Left ventricle myocardium (tissue), 1 donor: ENCODE data around the genes SMARCE1, KRT40 and KRTAP9-6.

DNA sequence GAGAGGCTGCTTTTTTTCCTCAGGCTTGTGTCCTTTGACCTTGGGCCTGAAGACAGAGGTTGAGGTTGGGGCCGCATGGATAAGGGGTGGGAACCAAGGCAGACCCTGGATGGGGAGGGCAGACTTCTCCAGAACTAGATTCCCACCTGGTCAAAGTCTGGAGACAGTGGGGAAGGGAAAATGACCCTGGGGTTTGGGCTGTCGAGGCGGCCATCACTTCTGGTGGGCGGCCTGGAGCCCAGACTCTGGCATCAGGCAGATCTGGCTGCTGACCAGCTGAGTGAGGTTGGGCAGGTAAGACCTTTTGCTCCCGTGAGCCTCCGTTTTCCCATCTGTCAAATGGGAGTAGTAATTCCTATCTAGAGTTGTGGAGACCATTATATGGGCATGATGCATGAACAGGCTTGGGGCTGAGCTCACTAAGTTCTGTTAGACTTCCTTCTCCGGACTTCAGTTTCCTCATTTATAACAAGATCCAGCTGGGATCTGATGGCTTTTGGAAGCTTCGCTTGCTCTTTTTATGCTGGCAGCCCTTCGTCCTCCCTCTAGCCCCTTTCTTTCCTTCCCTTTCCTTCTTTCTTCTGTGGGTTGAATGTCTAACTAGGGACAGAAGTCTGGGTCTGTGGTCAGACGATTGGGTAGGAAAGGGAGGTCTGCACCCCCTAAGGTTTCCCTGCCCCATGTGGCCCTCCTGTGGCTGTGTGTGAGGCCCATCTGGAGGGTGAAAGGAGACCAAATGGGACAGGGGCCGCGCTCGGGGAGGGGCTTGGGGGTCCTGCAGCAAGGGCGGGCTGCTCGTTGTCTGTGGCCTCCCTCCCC, 18.1 kb downstream of the IGFBP4 start:
- PRO-cap: no peak

DNA sequence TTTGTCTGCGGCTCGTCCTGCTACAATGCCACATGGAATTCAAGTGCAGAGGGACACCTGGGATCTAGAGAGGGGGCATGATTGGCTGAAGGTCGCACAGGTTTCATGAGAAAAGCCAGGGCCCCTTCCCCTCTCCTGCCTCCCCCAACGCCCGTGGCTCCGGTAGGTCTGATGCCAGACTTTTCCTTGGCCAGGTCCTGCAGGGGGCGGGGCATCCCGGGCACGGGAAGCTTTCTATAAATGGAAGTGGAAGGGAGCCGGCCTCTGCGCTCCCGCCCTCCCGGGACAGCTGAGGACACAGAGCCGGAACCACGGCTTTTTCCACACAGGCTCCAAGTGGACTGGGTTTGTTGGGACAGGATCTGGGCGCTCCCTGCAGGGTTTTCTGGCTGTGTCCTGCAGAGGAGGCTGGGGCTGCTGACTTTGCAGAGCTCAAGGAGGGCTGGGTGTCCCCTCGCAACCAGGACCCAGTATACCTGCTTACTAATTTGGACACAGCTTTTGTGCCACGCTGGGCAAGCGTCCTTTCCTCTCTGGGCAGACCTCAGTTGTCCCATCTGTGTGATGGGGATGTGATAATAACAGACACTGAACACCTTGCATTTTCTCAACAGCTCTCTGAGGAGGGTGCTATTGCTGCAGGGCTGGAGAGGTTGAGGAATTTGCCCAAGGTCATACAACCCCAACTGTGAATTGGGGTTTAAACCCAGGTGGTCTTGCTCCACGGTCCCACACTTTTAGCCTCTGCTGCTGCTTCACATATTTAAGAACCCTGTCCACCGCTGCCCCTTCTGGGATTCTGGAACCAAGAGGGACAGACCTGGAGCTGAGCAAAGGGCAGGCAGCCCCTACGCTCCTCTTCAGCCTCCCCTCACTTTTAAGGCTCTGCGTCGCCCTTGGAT, 1.7 kb downstream of the TNS4 start:
- PRO-cap: bidirectional peak, plus-strand start at position 326 of the sequence, minus-strand start at position 208 of the sequence

- PRO-cap: no peak
Observed at GRCh38 chr17:40509964-40510860, 8.8 kb upstream of the TNS4 start.

- PRO-cap: no peak
Observed at GRCh38 chr17:40526552-40527027, 25.2 kb upstream of the TNS4 start.

DNA sequence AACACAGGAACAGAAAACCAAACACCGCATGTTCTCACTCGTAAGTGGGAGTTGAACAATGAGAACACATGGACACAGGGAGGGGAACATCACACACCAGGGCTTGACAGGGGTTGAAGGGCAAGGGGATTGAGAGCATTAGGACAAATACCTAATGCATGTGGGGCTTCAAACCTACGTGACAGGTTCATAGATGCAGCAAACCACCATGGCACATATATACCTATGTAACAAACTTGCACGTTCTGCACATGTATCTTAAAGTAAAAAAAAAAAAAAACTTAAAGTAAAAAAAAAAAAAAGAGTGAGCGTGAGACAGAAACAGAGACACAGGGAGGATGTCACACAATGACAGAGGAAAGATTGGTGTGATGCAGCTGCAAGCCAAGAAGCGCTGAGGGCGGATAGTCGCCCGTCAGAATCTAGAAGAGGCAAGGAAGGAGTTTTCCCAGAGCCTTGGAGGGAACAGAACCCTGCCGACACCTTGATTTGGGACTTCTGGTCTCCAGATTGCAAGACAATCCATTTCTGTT, 27.4 kb upstream of the TNS4 start:
- PRO-cap: no peak

- PRO-cap: no peak
Observed at GRCh38 chr17:40532295-40533078, 31.1 kb upstream of the TNS4 start.

GRCh38 chr17:40551763-40552703, 13.2 kb downstream of the CCR7 start:
- PRO-cap: no peak

- PRO-cap: unidirectional peak, plus-strand start at chr17:40553998; bidirectional peak, plus-strand start at chr17:40554048, minus-strand start at chr17:40554043
Observed at GRCh38 chr17:40553354-40554182, 11.7 kb downstream of the CCR7 start.

- PRO-cap: no peak
Observed at GRCh38 chr17:40557527-40558265, 7.6 kb downstream of the CCR7 start.

DNA sequence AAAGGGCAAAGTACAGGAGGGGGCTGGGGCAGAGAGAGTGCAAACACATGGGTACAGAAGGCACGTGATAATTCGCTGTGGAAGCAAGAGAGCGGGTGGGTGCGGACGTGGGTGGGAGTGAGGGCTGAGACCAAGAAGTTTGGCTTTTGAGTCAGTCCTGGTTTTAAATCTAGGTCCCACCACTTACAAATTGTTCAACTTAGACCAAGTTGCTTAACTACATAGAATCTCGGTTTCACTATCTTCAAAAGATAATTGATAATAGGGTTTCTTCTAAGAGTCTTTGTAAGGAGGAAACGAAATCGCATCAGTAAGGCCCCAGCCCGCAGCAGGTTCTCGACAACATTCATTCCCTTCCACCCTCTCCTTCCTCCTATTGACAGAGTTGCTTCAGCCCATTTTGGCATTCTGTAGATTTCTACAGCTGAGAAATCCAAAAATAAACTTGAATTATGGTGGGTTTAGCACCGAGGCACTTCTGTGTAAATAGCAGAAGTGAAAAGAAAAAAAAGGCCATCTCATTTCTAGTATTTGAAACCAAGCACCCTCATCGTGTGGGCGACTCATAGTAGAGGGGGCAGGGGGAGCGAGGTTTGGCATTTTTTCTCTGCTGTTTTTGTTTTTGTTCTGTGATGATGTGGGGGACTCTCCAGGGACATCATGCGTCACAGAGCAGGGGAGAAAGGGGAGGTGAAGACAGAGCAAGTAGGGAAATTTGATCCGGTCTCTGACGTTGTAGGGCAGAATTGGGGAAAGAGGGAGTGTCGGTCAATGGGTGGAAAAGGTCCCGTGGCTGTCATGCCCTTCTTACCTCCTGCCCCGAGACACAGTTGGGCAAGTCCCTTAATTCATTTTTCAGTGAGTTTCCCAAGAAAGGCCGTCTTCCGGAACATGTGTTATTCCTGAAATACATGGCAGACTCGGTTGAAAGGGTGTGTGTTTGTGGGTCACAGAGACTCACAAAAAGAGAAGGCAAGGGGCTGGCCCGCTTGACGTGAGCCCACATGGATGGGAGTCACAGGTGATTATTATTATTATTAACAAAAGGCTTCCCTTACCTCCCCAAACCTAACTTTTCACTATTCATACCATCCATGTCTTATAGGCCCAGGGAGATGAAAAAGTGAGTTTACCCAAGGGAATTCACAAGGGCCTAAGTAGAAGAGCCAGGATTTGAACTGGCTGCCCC, 33.8 kb upstream of the CCR7 start:
- PRO-cap: no peak

GRCh38 chr17:40604198-40604647, 39.0 kb upstream of the CCR7 start:
- PRO-cap: no peak

GRCh38 chr17:40630632-40631233, 16.9 kb downstream of the SMARCE1 start:
- PRO-cap: no peak

DNA sequence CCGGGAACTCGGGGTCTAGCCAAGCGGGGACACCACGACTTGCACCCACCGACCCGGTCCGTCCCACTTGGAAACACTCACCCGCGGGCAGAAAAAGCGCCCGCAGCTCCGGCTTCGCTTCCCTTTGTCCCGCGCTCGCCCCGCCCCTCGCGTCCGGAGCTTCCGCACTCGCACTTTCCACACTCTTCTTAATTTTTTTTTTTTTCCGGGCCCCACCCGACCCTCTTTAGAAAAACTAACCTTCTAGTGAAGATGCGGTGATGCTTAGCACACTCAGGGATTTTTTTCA, at the start of gene SMARCE1:
TSS of gene SMARCE1 (minus strand) at position 127 of the 289 bp plus-strand sequence.
- PRO-cap: bidirectional peak, plus-strand start outside the sequence, minus-strand start at position 126 of the sequence

DNA sequence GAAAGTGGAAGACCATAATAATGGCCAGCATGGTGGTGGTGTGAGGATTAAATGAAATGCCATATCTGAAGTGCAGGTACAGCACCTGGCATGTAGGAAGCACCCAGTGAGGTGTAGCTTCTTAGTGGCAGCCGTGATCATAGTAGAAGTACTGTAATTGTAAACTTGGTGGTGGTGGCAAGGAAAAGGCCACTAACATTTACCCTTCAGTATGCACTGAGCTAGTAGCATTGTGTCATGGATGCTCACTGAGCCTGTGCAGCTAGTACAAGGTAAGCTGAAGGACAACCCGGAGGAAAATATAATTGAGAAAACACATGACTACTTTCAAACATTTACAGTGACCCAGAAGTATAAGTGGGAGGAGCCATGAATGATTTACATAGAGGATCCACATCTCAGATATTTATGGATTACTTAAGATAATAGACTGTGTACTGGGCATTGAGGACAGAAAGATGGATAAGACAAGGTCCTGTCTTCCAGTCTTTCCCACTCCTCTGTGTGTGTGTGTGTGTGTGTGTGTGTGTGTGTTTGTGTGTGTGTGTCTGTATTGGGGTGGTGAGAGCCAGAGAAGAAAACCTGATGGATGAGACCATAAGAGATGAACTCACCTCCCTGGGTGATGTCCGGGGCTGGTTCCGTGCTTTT, 14.8 kb upstream of the KRT20 start:
- PRO-cap: no peak

DNA sequence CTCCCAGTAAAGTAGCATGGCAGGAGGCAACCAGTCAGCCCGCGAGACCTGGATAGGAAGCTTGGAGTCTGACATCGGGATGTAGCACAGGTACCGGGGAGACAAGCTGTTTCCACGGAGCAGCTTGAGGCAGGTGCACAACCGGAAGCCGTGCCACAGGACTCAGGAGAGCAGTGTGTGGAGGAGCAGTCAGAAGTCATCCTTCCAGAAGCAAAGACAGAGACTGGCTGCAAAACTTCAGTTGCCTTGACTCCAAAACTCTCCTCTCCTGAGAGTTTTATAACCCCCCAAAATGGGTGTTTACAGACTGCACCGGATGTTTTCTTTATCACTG, at the start of gene KRT40:
TSS of gene KRT40 (minus strand) at position 253 of the 334 bp plus-strand sequence.
- PRO-cap: no peak

DNA sequence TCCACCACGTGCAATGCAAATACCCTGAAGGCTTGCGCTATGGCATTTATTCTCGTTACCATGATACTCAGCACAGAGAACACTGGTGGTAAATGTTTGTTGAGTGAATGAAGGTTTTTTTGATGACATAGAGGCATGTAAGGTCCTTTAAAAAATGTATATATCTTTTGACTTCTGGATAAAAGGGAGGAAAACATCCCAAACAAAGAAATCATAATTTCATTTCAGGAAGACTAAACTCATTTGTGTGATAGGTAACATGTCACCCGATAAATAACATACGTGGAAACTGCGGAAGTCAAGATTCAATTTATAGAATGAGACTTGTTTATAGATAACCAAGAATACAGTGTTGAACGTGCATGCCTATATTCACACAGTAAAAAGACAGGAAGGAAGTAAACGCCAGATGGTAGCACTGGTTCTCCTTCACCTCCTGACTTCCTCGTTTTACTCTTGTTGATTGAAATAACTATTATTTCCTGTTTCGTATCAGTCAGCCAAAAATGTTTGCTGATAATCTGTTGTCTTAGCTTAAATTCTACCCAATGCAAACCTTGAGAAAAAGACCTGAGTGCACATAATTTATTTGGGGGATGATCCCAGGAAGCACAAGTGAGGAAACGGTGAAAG, 2.0 kb upstream of the KRTAP4-11 start:
- PRO-cap: no peak

DNA sequence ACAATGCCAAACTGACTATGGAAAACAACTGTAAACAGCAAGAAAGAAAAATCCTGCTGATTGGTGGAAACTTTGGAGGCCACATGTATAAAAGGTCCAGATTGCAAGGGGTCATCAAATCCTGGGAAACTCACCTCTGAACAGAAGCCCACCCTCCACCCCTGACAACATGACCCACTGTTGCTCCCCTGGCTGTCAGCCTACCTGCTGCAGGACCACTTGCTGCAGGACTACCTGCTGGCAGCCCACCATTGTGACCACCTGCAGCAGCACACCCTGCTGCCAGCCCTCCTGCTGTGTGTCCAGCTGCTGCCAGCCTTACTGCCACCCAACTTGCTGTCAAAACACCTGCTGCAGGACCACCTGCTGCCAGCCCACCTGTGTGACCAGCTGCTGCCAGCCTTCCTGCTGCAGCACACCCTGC, at the start of gene KRTAP9-6:
TSS of gene KRTAP9-6 (plus strand) at position 170 of the 424 bp plus-strand sequence.
- PRO-cap: no peak

DNA sequence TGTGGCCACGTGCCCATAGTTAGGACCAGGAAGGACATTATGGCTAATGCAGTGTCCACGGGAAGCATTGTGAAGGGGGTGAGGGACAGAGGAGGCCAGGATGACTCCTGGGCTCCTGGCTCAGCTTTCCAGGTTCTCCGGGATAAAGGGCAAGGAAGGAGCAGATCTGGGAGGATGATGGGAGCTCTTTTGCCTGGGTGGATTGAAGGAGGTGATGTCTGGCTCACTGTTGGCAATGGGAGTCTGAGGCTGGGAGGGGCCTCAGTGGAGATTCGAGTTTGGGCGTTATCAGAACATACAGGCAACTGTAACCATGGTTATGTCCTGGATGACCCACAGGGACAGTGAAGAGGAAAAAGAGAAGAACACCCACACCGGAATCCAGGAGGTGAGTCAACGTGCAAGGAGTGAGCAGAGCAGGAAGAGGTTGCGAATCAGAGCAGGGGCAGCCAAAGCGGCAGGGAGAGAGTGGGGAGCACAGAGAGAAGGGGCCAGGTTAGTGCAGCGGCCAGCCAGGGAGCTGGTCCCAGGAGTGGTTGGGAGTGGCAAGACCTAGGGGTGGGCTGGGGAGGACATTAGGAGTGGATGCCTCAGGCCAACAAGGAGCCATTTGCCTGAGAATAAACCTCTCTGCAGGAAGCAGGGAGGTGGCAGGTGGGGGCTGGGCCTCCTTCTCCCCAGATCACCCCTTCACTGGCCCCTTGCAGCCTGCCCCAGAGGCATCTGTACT, 5.3 kb downstream of the KRT13 start:
- PRO-cap: no peak

- PRO-cap: no peak
Observed at GRCh38 chr17:41516727-41517370, 1.8 kb downstream of the KRT15 start.

DNA sequence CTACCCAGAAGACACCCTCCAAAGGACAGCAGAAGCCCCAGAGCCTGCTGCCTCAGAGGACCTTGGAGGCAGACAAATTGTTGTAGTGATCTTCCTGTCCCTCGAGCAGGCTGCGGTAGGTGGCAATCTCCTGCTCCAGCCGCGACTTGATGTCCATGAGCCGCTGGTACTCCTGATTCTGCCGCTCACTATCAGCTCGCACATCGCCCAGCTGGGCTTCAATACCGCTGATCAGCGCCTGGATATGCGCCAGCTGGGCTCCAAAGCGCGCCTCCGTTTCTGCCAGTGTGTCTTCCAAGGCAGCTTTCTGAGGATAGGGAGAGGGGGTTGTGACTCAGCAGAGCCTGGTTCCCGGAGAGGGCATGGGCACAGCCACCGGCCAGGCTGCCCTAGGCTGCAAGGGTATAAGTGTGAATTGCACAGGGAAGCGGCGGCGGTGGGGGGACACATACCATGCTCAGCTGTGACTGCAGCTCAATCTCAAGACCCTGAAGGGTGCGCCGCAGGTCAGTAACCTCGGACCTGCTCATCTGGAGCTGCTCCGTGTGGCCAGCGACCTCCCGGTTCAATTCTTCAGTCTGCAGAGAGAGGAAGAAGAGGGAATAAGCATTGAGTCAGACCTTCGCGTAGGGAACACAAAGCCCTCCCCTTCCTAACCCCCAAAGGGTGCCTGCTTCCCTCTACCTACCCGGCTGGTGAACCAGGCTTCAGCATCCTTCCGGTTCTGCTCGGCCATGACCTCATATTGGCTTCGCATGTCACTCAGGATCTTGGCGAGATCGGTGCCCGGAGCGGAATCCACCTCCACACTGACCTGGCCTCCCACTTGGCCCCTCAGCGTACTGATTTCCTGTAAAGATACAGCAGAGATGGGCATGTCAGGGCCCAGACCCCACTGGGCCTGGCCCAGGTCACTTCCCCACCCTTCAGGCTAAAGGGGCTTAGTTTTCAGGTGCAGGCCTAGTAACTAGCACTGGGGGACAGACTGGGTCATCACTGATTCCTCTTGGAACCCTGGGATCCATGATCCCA, 4.1 kb downstream of the KRT19 start:
- PRO-cap: no peak